HTERT-HM (cell line): ENCODE measurements around the gene CPEB2.

DNA sequence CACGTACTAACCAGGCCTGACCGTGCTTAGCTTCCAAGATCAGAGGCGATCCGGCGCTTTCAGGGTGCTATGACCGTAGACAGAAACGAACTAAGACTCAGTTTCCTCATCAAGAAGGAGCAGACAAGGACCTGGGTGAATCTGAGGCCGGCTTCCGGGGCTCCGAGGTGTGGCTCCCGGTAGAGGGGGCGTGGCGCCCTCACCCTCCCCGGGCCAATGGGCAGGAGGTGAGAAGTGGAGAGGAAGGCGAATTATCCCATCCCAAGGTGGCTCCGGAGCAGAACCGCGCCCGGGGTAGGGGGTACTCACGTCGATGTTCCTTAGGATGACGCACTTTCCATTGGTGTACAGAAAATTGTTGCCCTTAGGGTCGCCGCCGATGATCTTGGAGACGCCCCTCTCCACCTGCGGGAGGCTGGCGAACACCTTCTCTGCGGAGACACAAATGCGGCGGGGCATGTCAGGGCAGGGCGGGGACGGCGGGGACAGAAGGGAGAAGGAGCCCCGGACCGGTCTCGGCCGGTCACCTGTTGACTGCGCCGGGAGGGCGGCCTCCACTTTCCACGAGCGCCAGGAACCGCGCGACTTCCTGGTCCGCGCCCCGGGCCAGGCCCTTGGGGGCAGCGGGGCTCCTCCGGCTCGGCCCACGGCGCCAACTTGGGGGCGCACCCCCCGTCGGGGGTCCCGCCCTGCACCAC lies 646 bp downstream of the WDR1 start:
- RRBS, result 3% methylated on average over 31 of the region's 58 CpGs

GRCh38 chr4:10123250-10124029 lies 6.8 kb upstream of the WDR1 start:
- RRBS, result no CpG with 5 or more reads among the region's 11 CpGs

GRCh38 chr4:10180254-10180958 lies 63.8 kb upstream of the WDR1 start:
- RRBS, result no CpG with 5 or more reads among the region's 3 CpGs

DNA sequence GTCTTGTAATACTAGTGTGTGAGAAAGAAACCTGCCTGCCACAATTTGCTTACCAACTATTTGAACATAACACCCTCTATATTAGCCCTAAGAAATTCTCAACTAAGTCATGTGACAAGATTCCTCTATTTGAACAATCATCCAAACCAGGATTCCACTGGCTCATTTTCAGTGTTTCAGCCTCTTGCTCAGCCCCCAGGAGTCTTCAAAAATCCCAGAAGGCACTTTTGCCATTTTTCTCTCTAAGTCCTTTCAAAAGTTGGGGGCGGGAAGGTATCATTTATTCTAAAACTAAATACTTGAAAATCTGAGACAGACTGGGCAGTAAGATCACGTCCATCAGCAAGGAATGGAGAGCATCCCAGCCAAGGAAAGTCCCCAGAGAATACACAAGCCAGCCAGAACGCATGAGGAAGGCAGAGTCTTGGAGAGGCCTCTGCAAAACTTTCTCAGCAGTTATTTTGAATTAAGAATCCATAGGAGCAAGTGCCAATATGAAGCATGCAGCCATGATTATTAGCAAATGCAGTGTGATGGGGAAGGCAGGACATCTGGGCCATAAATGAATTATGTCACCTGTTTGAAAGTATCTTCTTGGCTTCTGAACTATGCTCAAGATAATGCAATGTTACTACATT lies 7.4 kb downstream of the ZNF518B start:
- RRBS, result no CpG with 5 or more reads among the region's 3 CpGs

GRCh38 chr4:10455951-10457208 lies 846 bp downstream of the ZNF518B start:
- RRBS, result 6% methylated on average over 47 of the region's 102 CpGs

GRCh38 chr4:10461185-10461866 lies 4.1 kb upstream of the ZNF518B start:
- RRBS, result 10% methylated on average over 10 of the region's 70 CpGs

DNA sequence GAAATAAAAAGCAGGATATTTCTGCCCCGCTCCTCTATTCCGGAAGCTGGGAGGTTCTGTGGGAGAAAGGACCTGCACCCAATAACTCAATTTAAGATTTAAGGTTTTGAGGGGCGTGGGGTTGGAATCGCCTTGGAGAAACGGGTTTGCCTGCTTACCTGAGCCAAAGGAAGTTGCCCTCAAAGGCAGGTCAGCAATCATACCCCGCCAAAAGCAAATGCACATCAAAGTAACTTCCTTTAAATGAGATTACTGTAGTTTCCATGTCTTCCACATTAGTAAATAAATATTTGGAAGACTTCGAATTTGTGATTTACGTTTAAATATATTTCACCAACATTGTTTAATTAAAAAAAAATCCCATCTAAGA lies 999 bp upstream of the HS3ST1 start:
- RRBS, result no CpG with 5 or more reads among the region's 8 CpGs

GRCh38 chr4:11480567-11481187 lies 52.0 kb upstream of the HS3ST1 start:
- RRBS, result no CpG with 5 or more reads among the region's 3 CpGs

DNA sequence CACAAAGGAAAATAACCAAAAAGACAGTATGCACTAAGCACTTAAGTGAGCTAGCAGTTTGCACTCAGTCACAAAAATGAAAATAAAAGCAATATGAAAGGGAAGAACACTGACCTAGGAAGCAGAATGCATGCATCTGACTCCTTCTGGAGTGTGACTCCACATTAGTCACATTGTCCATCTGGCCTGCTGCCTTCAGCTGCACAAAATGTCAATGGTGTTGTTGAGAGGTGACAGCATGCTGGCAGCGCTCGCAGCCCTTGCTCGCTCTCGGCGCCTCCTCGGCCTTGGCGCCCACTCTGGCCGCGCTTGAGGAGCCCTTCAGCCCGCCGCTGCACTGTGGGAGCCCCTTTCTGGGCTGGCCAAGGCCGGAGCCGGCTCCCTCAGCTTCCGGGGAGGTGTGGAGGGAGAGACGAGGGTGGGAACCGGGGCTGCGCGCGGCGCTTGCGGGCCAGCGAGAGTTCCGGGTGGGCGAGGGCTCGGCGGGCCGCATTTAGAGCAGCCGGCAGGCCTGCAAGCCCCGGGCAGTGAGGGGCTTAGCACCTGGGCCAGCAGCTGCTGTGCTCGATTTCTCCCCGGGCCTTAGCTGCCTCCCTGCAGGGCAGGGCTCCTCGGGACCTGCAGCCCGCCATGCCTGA lies 874.8 kb downstream of the RAB28 start:
- RRBS, result 17% methylated on average over 5 of the region's 33 CpGs

DNA sequence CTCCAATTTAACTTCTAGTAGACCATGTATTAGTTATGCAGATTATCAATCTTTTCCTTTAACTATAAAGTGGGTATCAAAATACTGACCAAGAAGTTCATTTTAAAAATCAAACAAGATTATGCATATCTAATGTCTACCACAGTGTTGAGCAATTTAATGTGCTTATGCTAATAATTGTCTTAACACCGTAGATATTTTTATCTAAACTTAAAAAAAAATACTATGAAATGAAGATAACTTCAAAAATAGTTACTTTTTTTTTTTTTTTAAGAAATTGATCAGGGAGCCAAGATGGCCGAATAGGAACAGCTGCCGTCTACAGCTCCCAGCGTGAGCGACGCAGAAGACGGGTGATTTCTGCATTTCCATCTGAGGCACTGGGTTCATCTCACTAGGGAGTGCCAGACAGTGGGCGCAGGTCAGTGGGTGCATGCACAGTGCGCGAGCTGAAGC lies 581.0 kb downstream of the RAB28 start:
- RRBS, result no CpG with 5 or more reads among the region's 10 CpGs

DNA sequence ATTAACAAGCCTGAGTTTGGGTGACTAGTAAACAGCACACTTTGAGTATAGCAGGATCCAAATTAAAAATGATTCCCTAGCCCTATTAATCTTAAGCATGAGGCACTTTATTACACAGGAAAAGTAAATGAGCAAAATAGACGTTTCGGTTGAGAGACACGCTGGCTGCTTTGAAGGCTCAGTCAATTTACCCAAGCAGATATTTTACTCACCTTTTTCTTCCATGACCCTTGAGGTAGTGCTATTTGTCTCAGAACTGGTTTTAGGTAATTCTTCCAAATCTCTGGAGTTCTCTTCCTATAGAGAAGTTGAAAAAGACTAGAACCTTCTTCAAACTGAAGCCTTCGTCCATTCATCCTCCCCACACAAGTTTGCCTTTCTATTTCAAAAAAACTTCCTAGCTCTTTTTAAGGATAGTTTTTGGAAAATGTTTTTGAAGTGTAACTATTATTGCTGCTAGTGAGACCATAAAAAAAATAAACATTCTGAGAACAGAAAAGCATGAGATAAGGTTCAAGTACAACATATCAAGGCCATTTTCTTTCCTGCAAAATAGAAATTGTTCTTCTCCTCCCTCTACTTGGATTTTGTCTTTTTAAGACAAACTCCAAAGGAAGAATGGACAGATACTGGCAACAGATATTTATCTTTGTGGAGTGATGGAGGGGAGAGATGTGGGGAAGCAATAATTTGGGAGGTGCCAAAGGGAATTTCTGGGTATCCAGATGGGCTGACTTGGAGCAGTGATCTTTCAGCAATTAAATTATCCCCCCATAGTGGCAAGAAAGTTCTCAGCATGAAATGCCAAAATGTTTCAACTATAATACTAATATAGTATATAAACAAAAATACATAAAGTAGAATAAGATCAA lies 38.4 kb upstream of the NKX3-2 start:
- RRBS, result no CpG with 5 or more reads among the region's 4 CpGs

- RRBS, result no CpG with 5 or more reads among the region's 15 CpGs
Measured at GRCh38 chr4:13840563-13841459, 213.3 kb upstream of the BOD1L1 start.

DNA sequence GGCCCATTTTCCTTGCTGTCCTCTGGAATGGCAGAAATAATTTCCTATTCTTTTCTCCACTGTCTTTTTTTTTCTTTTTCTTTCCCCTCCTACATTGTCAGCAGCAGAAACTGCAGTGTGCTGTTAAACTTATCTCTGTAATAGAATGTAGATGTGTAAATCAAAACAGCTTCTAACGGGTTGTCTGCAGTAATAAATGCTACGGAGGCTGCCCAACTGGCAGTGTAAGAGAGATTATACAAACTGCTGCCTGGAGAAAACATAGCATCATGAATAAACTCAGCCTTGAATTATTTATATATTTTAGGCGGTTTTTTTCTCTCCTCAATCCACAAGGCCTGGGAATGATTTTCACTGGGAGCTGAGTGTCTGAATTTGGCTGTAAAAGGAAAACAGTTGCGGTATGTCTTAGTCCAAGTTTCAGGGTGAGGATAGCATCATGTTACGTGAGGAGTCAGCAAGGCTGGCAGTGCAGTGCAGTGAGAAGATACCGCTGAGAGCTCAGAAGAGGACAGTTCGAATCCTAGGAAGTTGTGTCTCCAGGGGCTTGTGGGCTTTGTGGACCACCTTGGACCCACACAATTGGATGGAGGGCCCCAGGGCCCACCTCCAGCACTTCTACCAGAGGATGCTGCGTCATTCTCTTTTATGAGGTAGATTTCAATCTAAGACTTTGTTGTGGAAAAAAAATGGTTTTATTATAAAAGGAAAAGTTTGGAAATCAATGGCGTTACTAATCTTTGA lies 291.5 kb upstream of the BOD1L1 start:
- RRBS, result no CpG with 5 or more reads among the region's 9 CpGs

DNA sequence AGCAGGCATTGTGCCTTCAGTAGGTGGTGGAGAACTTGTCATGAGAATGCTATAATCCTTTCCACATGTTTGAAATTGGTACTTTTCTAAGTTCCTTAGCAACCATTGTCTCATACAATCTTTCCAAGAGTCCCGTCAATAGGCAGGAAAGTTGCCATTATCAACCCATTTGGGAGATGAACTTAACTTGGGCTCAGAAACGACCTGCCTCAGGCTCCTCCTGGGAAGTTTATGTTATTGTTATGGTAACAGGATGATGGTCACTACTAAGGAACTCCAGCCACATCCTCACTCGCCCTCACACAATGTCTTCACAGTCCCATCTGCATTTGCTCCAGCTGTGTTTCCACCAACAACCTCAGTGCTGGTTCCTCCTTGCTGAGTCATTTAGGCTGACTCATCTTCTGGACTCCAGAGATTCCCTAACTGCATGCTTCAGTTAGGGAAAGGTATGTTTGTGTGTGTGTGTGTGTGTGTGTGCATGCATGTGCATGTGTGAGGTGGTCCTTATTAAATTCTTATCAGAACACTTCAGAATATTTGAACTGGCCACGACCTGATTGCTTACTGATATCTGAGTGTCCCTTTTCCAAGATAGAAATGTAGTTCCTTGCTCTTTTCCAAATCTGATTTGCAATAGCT lies 293.4 kb upstream of the BOD1L1 start:
- RRBS, result no CpG with 5 or more reads among the region's 4 CpGs

DNA sequence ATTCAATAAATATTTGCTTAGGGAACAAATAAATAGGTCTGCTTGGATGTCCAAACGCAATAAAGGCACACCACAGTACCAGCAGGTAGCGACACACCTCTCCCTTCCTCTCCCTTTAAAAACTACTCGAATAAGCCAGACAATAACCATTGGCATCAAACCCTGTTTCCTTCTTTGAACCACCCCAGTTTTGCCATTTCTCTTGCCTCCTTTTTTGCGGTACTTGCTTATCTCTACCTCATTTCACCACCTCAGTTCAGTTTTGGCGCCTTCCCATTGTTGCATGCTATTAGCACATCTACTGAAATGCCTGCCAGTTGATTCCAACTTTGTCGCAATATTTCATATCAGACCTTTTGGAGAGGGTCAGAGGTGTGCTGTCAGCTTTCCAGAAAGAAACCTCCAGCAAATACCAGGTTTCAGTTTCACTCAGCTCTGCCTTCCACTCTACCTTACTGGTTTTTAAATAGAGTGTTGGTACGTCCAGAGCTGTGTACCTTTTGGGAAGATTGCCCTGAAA lies 92.0 kb upstream of the CPEB2 start:
- RRBS, result no CpG with 5 or more reads among the region's 7 CpGs

DNA sequence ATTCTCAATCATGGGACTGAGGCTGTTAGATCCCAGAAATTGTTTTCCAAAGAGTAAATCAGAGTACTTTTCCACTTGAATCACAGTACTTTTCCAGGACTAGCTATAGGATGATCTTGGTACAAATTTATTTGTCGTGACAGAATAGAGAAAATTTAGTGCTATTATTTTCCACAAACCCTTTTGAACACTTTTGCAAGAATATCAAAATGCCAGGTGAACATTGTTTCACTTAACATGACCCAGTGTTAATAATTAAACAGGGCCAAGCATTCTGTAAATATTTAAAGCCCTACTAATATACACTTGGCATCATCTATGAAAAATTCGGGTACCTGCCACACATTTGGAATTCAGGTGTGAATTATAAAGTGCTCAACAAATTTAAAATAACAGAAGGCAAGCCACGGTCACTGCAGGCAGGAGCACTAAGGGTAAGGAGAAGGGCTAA lies 44.0 kb upstream of the CPEB2 start:
- RRBS, result no CpG with 5 or more reads among the region's 3 CpGs

- RRBS, result 1% methylated on average over 31 of the region's 64 CpGs
Measured at GRCh38 chr4:15001901-15002398, 331 bp upstream of the CPEB2 start.

- RRBS, result 1% methylated on average over 11 of the region's 32 CpGs
Measured at GRCh38 chr4:15002399-15002629, at the start of gene CPEB2. TSS of gene CPEB2 (plus strand) at chr4:15002481.

GRCh38 chr4:15145500-15146053 lies 143.3 kb downstream of the CPEB2 start:
- RRBS, result no CpG with 5 or more reads among the region's 7 CpGs